ENCODE data around the gene KIAA0232.

DNA sequence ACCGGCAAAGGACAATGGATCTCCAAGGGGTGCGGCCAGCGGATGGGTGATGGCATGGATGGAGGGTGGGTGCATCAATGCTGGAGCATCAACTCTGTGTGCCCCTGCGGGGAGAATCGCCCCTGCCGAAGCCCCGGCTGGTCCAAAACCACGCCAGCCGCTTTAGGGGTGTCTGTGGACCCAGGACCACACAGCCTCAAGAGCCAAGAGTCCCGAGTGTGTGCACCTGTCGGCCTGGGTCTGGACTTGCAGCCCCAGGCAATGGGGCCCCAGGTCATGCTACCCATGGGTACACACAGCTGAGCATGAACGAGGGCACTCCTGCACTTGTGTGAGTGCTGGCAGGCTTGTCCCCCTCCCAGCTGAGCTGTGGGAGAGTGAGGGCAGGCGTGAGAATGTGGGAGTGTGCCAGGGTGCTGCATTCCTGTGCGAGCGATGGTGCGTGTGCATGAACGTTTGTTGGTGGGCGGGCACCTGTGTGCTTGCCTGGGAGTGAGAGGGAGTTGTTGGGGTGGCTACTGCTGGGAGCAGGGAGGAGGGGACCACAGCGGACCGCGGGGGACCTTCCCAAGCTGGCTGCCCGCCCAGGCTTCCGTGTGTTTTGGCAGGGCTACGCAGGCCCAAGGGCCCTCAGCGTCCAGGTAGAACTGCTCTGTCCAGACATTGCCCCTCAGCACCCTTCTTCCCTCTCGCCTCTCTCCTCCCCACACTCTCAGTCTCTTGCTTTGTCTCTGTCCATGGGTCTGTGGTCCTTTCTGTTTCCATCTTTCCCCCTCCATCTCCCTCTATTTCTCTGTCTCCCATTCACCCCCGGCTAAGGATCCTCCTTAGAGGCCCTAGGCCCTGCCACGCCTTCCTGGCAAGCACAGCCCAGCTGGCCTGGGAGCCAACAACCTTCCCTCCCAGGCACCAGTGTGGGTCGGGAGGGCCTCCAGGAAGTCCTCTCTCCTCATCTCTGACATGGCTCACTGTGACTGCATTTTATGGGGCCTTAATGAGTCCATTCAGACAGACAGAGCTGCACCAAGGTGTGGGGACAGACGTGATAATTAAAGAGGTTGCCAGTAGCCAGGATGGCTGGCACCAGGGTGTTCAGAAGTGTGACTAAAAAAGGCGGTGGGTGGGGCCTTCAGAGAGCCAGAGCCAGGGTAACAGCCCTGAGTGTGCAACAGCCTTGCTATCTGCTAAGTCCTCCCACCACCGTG is 31.0 kb downstream of the BLOC1S4 start:
- PRO-cap, 3 experiments = no peak in any of the 3 experiments
- RAMPAGE, long total RNA = no peak

DNA sequence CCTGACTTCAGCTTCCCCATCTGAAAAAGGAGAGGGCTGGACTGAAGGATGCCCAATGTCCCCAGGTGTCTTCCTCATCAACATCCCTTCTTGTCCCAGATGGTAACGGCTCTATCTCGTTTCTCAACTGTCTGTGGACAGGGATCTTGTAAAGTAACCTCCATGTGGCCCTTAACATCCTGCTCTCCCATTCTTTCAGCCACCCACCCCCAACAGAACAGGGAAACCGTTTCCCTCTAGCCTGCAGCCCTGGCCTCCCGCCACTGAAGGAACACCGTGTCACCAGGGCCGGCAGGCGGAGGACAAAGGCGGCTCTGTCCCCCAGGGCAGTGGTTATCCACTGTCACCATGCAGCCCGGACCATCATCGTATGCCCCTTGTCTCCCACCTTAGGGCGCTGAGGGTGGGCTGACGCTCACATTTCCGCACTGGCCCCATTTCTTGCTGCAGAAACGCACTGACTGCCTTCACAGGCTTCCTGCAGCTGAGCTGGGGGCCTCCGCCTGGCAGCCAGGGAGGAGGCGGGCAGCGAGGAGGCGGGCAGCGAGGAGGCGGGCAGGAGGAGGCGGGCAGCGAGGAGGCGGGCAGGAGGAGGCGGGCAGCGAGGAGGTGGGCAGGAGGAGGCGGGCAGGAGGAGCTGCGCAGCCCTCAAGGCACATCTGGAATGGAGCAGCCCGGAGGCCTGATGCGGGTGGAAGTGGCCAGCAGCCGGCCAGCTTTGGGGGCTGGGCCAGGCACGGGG is 20.9 kb upstream of the KIAA0232 start:
- PRO-cap, 3 experiments = no peak in any of the 3 experiments
- RAMPAGE, long total RNA = no peak

- PRO-cap, 3 experiments = no peak in any of the 3 experiments
- RAMPAGE, long total RNA = no peak
These were observed 2.9 kb upstream of the KIAA0232 start for GRCh38 chr4:6779422-6780230.

GRCh38 chr4:6781941-6783113 is at the start of gene KIAA0232:
TSS of gene KIAA0232 (plus strand) at chr4:6782727.
- PRO-cap, 3 experiments = peak in 3 of 3 experiments; most common plus-strand start chr4:6782302 (in 1); most common minus-strand start chr4:6782533 (in 2)
- RAMPAGE, long total RNA = no peak

GRCh38 chr4:6915976-6916234 is 6.3 kb downstream of the TBC1D14 start:
- PRO-cap, 3 experiments = no peak in any of the 3 experiments
- RAMPAGE, long total RNA = no peak

DNA sequence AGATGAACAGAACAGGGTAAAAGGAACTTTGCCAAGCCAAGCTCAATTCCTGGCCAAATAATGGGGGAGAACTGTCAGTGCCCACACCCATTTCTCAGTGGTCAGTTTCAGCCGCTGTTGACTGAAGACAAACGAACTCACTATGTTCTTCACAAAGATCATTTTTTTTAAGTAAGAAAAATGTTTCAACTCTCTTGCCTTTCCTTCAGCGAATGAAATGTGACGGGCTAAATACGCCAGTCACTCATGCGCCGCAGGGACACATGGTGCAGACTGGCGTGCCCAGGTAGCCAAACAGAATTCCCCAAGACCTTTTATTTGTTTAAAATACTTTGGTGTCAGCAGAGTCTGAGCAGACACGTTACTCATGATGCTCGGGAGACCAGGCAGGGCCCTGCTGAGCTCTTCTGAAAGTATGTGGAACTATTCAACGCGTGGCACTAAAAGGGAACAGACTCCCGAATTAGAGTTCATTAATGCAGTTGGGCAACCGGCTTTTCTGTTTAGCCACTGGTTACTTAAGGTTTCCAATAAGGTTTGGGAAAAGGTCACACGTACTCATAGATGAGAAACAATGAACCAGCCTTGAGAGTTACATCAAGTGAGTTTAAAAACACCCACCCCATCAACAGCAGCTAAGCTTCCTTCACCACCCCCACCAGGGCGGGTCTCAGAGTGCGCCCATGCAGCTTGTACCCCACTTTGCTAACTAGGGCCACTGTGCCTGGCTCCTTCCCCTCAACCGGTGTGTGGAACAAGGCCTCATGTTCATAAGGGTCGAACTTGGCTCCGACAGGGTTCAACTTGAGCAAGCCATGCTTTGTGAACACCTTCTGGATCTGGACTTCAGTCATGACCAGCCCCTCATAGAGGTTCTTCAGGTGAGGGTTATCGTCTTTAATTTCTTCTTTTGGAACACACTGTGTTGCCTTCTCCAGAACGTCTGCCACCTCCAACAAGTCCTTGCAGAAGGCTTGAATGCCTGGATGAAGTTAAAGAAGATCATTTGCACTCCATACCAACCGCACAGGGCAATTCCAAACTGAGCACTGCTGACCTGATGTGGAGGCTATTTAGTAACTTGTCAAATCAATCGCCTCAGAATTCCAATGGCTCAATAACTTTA is 7.3 kb downstream of the GRPEL1 start:
- PRO-cap, 3 experiments = no peak in any of the 3 experiments
- RAMPAGE, long total RNA = no peak

DNA sequence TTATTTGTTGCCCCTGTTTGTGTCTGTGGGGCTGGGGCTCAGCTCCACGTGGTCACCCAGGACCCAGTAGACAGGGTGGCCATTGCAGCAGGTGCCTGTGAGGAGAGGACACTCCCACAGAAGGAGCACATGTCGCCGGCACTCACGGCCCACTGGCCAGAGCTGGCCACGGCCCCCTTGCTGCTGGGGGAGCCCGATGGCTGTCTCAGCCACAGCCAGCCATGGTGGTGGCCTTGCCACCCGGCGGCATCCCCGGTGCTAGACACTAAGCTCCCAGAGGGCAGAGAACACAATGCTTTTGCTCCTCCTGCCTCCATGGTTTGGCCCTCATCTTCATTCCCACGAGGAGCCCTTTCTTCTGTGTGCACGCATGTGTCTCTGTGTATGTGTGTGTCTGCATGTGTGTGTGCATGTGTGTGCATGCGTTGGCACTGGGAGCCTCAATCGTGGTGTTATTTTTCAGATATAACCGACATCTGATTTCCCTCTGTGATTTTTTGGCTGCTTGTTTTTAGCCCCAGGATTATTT is 28.0 kb upstream of the GRPEL1 start:
- PRO-cap, 3 experiments = no peak in any of the 3 experiments
- RAMPAGE, long total RNA = no peak

DNA sequence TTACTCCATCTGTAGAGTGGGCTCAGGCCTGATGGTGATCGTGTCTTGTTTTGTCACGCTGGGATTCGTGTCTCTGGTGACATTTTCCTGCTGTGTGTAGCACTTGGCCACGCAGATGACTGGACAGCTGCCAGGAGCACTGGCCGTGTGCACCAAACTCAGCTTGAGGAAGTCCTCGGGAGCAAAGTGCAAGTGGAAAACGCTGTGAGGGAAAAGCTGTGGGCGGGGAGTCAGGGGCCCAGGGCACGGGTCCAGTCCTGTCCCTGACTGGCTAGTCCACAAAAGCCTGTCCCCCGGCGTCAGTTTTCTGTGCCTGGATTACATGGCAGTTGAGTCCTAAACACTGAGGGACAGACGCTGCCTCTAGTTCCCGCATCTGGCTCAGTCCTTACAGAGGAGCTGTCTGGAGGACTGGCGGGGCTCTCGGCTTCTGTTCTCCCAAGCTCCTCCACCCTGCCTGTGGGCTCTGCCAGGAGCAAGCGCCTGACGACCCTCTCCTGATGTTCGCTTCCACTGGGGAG is 35.8 kb upstream of the GRPEL1 start:
- PRO-cap, 3 experiments = no peak in any of the 3 experiments
- RAMPAGE, long total RNA = no peak

- PRO-cap, 3 experiments = no peak in any of the 3 experiments
- RAMPAGE, long total RNA = no peak
These were observed 58.0 kb downstream of the SORCS2 start for GRCh38 chr4:7250127-7250998.

DNA sequence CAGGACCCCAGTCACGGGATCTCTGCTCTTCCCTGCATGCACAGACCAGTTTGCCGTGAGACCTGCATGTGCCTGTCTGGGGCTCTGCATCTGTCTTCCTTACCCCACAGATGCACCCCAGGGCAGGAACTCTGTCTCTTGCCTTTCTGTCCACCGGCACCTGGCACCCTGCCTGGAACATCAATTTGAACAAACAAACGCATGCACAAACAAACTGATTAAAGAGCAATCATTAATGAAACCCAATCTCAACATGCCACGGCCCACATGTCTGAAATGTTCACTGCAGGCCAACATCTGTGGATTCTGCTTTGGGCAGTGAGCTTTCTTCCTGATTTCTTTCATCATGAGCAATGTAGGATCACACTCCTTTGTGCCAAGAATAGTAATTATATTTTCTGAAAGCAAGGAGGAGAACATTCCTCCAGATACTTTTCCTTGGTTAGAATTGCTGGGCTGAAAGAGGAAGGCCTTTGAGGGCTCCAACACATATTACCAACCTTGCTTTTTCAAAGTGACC is 113.0 kb upstream of the PSAPL1 start:
- PRO-cap, 3 experiments = no peak in any of the 3 experiments
- RAMPAGE, long total RNA = no peak

GRCh38 chr4:7649655-7650594 is 215.2 kb upstream of the PSAPL1 start:
- PRO-cap, 3 experiments = no peak in any of the 3 experiments
- RAMPAGE, long total RNA = no peak

- PRO-cap, 3 experiments = no peak in any of the 3 experiments
- RAMPAGE, long total RNA = no peak
These were observed 219.1 kb upstream of the PSAPL1 start for GRCh38 chr4:7653657-7654333.

- PRO-cap, 3 experiments = no peak in any of the 3 experiments
- RAMPAGE, long total RNA = no peak
These were observed 22.9 kb downstream of the AFAP1 start for GRCh38 chr4:7916626-7917208.

DNA sequence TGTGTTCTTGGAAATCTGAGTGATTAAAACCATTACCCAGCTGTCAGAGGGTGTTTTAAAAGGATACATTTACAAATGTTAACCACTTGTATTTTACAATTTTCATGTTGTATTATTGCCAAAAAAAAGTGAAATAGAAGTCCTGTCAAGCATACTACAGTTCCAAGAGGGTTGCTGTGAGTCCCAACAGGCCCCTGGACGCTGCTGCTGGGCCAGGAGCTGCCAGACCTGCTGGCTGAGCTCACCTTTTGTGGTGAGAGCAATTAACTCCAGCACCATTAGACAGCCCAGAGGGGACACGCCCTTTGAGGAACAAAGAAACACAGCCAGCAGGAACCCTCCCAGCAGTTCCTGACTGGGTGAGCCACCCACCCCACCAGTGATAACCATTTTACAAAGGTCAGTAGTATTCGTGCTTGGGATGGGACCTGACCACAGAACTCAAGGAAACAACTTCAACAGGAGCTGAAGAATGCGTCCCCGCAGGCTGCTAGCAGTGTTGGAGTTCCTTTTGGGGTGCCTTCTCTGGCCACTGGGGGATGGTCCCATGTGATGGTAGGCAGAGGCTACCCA is 38.8 kb upstream of the AFAP1 start:
- PRO-cap, 3 experiments = no peak in any of the 3 experiments
- RAMPAGE, long total RNA = no peak

GRCh38 chr4:8019592-8020525 is 80.2 kb upstream of the AFAP1 start:
- PRO-cap, 3 experiments = no peak in any of the 3 experiments
- RAMPAGE, long total RNA = no peak

DNA sequence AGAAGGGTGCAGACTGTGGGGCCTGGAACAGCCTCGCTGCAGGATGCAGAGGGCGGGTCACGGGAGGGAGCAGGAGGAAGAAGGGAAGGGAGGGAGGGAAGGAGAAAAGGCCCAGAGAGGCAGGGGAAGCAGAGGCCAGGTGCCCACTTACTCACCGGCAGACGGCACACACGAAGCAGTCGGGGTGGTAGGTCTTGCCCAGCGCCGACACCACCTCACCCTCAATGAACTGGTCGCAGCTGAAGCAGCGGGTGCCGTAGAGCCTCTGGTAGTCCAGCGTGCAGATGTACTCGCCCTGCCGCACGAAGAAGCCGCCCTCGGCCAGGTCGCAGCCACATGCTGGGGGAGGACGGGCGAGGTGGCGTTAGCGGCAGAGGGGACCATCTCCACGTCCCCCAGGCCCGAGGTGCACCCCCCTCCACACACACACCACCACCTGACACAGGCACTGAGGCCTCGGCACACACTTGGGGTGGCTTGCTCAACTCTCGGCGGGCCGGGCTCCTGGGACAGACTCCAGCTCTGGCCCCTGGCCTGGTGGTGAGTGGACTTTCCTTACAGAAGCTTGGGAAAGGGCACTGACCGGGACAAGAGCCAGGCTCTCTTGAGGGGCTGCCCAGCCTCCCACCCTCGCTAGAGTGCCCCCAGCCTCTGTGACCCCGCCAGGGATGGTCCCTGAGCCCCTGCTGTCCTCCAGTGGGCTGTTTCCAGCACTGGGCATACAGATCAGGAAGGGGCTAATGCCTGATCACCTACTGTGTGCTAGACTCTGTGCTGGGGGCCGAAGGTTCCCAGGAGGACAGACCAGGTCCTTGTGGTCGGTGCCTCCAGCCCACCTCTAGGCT is 61.4 kb downstream of the ABLIM2 start:
- PRO-cap, 3 experiments = peak in 1 of 3 experiments; most common plus-strand start position 480 of the sequence (in 1)
- RAMPAGE, long total RNA = no peak

DNA sequence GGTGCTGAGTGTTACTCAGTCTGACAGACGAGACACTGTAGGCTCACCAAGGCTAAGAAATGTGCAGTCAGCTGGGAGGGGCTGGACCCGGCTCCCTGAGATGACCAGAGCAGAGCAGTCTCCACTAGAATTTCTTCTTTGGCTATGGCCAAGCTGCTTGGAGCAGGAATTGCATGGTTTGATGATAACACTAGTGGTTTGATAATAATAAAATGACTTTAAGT is 7.1 kb upstream of the ABLIM2 start:
- PRO-cap, 3 experiments = no peak in any of the 3 experiments
- RAMPAGE, long total RNA = no peak

- PRO-cap, 3 experiments = no peak in any of the 3 experiments
- RAMPAGE, long total RNA = no peak
These were observed 2.3 kb downstream of the SH3TC1 start for GRCh38 chr4:8201085-8202148.

- PRO-cap, 3 experiments = no peak in any of the 3 experiments
- RAMPAGE, long total RNA = no peak
These were observed 9.8 kb downstream of the SH3TC1 start for GRCh38 chr4:8208709-8209540.

DNA sequence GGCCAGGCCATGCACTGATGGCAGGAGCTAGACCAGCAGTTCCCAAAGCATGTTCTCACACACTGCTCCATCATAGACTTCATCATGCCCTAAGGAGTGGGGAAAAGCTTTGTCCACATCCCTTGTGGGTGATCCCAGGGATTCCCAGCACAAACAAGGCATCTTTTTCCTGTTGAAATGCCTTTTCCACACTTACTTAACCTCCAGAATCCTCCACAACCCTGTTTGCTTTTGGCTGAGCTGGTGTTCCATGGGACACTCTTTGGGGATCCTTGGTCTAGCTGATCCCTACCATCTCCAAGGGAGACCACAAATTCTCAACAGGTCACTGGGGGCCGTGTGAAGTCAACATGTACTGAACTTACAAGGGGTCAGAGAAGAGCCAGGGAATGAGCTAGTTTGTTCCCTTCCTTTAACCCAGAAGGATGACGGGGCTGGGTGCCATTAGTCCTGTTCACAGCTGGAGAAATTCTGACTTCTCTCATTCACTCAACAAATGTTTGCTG is 21.8 kb downstream of the SH3TC1 start:
- PRO-cap, 3 experiments = no peak in any of the 3 experiments
- RAMPAGE, long total RNA = no peak